Endometrial microvascular endothelial cells (primary cell): ENCODE data around the gene GTF2F1.

GRCh38 chr19:5847747-5848623, 8.5 kb upstream of the FUT6 start:
- RAMPAGE, long total RNA, result no peak

GRCh38 chr19:5850096-5850609, 10.7 kb upstream of the FUT6 start:
- RAMPAGE, long total RNA, result no peak

GRCh38 chr19:5949681-5950506, 28.0 kb downstream of the RANBP3 start:
- RAMPAGE, long total RNA, result no peak

GRCh38 chr19:5961481-5961834, 16.5 kb downstream of the RANBP3 start:
- RAMPAGE, long total RNA, result no peak

DNA sequence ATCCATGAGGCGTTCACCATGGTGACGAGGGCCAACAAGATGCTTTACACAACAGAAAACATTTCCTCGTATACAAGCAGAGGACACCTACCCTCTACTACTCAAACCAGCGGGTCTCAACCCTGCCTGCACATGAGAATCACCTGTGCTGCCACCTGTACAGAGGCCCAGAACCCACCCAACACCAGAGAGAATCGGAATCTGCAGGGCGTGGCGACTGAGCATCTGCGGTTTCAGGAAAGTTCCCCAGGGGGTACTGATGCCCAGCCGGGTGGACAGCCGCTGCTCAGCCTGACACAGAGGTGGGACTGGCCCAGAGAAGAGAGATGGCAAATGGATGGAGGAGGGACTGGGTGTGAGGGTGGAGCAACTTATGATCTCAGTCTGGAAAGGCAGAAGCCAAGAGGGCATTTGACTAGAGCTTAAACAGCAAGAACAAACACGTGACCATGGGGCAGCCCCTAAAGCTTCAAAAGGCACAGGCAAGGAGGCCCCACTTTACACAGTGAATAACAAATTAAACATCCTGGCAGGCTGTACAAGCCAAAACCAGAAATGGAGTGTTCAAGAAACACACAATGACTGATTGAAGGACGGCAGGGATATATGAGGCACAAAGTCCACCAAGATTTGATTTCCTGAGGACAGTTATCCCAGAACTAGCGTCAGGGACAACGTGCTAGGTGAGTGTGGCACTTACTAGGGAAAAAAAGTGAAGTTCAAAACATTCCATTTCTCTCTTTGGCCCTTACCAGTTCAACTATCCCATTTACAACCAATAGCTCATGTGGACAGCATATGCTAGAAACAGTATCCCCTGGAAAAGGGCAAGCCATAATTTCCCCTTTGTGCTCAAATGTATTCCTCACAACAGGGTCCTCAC, 3.1 kb downstream of the RANBP3 start:
- RAMPAGE, long total RNA, result no peak

- RAMPAGE, long total RNA, result no peak
Measured at GRCh38 chr19:6205121-6205744, 69.8 kb downstream of the ACSBG2 start.

DNA sequence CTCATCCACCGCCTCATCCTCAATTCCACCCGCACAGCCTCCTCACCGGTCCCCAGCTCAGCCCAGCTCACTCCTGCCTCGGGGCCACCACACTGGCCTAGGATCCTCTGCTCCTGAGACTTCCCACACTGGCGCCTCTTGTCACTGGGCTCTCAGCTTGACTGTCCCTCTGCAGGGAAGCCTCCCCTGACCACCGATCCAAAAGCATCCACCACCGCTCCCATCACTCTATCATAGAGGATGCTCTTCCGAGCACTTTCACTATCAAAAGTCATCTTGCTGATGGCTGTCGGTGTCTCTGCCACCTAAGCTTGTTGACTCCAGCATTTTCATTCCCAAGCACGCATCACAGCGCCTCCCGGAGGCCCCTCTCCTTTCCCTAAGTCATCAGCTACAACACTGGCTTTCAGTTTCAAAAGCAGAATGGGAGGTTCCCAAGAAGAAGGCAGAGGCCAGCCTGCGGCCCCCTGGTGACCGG, 8.8 kb downstream of the MLLT1 start:
- RAMPAGE, long total RNA, result no peak

DNA sequence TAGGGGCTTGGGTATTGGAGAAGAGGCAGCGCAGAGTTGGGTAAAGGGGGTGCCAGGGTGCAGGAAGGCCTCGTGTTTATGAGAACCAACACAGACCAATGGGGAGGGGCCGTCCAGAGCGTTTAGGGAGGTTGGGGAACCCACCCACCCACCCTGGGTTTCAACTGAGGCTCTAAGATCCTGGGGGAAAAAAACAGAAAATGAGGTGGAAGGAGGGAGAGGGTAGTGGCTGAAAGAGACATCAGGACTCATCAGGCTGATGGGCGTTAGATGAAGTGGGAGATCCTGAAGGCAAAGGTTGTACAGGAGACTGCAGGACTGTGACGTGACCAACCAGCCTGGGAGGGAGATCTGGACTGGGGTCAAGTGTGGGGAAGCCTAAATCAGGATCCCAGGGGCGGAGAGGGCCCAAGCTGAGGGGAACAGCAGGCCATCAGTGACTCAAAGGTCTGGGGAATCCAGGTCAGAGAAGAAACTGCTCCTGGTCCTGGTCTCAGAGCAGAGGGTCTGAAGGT, 1.4 kb downstream of the MLLT1 start:
- RAMPAGE, long total RNA, result no peak

- RAMPAGE, long total RNA, result no peak
Measured at GRCh38 chr19:6373775-6374121, 1.2 kb downstream of the ALKBH7 start.

DNA sequence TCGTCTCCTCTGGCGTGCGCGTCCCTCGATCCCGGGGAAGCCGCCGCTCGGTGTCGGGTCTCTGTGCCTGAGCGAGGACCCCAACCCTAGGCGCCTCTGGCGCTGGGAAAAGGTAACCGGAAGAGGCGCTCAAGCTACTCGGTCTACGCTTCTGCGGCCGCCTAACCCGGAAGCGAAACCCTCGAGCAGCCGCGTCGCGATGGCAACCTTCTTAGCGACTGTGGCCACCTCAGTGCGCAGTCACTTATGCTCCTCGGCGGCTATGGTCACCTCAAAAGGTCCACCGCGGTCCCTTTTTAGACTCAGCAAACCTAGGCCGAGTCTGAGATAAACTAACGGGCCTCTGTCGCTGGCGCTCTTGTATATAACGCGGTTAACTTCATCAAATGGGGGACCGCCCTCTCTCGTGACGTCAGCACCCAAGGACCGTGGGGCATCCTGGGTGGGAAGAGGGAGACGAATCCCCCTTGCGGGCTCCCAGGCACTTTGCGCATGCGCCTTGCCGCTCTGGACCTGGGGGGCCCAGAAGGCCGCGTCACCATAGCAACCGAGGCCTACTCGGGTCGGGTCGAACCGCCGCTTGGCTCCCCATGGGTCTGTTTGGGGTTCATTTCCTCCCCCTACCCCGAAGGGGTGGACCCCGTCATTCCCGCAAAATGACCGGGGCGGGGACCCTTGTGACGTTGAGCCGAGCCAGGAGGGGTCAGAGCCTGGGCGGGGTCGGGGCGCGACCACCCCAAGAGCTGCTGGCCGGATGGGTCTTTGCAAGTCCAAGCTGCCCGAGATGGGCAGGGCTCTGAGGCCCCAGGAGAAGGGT, at the start of gene GTF2F1:
Gene GTF2F1 (minus strand): TSS at position 125 of the 817 bp plus-strand sequence.
- RAMPAGE, long total RNA, result start-site peak on the minus strand centred at position 134 of the sequence, 60 bp wide, 374 and 342 reads in 2 replicates

GRCh38 chr19:6429516-6429774, 4.1 kb downstream of the SLC25A41 start:
- RAMPAGE, long total RNA, result no peak

DNA sequence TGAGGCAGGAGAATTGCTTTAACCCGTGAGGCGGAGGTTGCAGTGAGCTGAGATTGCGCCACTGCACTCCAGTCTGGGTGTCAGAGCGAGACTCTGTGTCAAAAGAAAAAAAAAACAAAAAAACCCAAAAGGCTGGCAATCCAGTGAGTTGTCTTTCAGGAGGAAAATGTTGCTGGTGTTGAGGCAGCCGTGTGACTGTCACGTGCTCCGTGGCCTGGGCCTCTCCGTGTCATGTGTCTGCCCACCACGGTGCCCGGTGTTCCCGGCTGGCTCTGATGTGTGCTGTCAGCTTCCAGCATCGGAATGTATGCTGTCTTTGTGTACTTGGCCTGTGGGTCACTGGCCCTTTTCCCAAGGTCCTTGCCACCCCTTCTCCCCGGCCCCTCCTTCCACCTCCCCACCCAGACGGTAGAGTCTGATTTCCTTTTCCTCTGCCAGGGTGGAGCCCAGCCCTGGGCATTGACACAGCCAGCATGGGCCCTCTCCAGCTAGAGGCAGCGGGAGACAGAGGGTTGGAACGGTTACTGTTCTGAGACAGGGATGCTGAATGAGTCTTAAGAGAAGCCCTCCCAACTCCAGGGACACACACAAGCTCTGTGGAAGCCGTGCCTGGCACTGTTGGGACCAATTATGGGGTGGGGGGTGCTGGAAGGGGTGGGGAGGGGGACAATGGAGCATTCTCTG, 7.3 kb upstream of the TUBB4A start:
- RAMPAGE, long total RNA, result no peak

DNA sequence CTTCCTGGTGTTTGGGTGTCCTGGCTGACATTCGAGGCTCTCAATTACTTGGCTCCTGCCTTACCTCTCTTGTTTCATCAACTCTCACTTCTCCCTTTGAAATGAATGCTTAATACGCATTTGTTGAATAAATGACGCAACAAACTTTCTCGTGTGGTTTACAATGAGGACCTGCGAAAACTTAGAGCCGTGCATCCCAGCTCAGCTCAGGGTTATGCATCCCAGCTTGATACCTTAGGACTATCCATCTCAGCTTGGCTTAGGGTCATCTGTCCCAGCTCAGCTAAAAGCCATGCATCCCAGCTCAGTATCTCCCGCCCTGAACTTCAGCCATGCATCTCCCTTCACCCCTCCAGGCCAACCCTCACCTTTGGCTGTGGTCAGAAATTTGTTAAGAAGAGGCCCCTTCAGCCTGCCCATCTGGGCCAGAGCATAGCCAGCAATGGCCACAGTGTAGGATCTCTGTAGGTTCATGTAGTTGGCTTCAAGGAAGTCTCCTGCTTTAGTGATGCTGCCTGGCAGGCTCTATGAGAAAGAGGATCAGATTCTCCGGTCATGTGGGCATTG, 16.5 kb upstream of the TNFSF14 start:
- RAMPAGE, long total RNA, result no peak

- RAMPAGE, long total RNA, result no peak
Measured at GRCh38 chr19:6718847-6720003, 1.2 kb downstream of the C3 start.

GRCh38 chr19:6738411-6739393, 778 bp upstream of the TRIP10 start:
- RAMPAGE, long total RNA, result no peak

- RAMPAGE, long total RNA, result no peak
Measured at GRCh38 chr19:6833273-6833870, 54.0 kb upstream of the ADGRE1 start.

DNA sequence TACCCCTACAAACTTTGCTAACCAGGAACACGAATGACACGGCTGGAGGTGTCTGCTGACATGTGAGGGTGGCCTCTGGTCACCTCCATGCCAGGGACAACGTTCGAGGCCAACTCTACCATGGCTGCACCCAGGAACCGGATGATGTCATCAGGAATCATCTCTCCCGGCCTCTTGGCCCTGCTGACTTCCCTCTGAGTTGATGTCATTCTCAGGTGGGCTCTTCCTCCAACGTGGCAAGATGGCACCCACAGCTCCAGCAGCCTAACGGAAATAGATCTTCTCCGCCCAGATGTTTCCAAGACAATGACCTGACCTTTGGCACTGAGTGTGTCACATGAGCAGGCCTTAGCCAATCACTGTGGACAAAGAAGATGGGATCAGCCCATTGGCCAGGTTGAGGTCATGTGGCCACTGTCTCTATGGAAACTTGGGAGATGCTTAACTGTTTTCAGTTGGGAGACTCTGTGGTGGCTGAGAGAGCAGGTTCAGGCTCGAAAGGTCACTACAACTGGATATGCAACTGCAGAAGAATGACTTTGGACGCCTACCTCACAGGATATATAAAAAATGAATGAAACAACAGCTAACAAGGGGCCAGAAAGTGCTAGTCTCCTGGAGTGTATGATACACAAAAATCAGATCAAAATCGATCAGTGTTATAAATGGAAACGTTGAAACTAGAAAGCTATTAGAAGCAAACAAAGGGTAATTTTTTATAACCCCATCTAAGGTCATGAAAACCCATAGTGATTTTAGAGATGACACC, 14.9 kb downstream of the MBD3L2B start:
- RAMPAGE, long total RNA, result no peak

- RAMPAGE, long total RNA, result no peak
Measured at GRCh38 chr19:7214071-7214818, 80.0 kb downstream of the INSR start.

DNA sequence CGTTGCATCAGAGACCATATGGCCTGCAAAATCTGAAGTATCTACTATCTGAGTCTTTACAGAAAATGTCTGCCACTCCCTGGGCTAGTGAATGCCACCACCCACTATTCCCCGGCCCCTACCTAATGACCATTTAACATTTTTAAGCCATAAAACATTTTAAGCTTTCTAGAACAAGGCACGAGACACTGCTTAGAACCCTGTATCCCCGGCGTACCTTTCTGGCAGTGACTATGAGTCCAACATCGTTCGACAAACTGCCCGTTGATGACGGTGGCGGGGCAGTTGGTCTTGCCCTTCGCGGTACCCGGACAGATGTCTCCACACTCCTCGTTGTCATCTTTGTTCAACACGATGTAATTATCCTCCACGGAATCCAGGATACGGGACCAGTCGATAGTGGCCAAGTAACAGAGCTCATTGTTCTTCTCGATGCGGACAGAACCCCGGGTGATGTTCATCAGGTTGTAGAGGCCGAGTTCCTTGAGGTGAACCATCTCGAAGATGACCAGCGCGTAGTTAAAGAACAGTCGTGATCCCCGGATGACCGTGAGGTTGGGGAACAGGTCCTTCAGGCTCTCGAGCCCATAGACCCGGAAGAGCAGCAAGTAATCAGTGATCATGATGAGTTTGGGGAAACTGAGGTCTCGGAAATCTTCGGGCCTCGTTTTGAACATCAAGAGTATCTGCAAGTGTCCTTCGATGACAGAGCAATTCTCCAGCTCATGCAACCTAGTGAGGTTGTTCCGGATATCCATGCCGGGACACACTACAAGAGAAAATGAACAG, 26.9 kb downstream of the INSR start:
- RAMPAGE, long total RNA, result no peak

DNA sequence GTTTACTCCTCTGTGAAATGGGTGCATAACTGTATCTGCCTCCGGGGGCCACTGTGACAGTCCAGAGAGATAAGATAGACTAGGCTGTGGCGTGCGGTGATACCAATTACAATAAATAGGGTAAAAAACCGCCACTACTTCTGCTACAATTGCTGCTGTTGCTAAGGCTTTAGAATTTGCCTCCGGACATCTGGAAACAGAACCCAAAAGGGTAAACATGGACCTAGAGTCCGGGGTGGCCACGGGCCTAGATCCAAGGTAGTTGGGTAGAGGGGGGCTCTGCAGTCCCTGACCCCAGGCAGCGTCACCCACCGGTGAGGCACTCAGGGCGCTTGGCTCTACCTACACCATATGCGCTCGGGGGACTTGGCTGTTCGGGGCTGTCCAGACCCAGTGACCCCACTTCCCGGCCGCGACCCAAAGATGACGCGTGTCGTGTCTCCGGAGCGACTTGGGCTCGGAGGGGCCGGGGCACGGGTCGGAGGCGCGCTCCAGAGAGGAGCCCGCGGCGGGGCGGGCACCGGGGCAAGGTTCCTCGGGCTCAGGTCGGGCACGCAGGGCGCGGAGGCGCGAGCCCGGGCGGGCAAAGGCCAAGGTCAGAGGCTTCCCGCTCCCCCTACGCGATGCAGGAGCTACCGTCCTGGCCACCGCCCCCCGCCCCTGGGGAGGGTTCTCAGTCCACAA, 1.0 kb downstream of the INSR start:
- RAMPAGE, long total RNA, result no peak